SJSA1 (cell line): ENCODE data around the gene CDC42.

- RAMPAGE, long total RNA = no peak
Measured at GRCh38 chr1:21326392-21327467, 36.5 kb upstream of the ECE1 start.

DNA sequence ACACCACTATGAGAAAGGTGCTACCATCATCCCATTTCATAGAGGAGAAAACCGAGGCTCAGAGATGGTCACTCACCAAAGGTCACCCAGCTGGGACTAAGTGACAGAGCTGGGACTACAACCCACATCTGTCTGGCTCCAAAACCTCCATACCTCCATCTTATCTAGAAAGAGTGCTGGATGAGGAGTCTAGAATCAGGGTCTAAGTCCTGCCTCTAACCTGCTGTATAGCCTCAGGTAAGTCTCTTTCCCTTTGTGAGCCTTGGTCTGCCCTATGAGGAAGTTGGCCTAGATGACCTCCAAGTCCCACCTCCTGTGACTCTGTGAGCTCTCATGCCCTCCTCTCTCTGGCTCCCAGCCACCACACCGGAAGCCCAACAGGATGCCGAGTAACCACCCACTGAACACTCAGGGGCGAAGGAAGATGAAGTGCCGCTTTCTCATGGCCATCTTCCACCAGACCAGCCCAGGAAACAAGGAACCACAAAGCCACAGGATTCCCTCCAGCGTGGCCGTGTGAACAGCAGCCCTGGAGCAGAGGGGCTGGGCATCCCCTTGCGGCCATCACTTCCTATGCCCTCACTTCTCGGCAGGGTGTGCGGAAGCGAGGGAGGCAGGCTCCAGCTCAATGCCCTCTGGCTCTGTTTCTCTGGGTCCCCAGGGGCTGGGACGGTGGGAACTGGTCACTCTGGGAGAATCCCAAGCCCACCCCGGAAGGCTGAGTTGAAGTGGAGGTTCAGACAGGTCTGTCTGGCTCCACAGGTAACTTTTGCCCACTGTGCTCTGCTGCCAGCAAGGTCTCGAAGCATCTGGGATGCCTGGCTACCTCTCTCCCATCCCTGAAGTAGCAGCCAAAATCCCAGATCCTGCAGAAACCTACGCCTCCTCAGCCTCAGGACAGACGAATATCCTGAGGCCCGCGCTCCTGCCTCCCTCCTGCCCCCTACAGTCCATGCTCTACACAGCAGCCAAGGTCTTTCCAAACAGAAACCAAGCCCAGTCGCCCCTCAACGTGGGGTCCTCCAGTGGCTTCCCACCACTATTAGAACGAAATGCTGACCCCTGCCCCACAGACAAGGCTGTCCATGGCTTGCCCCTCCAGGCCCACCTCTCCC lies 44.0 kb upstream of the ECE1 start:
- RAMPAGE, long total RNA = no peak

DNA sequence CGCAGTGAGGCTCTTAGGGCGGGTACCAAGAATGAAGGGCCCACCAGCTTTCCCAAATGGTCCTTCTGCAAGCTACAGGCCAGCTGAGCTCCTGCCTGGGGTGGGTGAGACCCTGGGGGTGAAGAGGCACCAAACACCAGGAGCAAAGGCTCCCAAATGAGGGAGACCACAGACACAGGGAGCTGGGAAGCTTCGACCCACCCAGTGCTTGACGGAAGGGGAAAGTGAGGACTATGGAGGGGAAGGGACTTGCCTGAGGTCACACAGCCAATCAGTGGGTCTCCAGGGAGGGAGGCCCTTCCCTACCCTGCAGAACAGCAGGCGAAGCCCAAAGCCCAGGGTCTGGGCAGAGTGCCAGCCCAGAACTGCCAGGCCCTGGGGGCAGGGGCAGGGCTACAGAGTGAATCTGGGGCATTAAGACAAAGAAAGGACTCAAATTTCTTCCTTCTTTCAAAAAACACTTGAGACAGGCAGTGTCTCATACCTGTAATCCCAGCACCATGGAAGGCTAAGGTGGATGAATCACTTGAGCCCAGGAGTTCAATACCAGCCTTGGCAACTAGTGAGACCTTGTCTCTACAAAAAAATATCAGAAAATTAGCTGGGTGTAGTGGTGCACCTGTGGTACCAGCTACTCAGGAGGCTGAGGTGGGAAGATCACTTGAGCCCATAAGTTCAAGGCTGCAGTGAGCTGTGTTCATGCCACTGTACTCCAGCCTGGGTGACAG lies 45.5 kb upstream of the ECE1 start:
- RAMPAGE, long total RNA = no peak

GRCh38 chr1:21590499-21591478 lies 78.4 kb downstream of the RAP1GAP start:
- RAMPAGE, long total RNA = no peak

DNA sequence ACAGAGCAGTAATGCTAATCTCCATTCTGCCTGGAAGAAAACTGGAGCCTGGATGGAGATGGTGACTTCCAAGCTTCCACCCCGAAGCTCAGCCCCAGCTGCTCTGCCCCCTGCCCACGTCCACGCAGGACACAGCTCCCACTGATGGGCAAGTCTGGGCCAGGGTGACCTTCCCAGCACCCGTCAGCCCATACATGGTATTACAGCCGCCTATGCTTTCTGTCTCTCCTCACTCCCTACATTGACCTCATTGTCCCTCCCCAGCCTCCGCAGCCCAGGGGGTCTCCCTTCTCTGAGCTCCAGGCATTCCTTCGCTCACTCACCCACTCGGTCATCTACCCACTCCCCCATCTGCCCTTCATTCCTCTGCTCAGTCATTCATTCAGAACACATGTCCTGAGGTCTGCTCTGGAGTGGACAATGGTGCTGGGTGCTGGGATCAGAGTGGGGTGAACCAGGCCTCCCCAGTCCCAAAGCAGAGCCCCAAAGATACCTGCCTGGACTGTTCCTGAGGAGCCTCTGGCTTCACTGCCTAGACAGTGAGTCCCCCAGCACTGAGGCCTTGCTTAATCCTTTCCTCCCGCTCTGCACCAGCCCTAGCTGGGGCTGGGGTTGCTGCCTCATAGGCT lies 34.0 kb downstream of the RAP1GAP start:
- RAMPAGE, long total RNA = no peak

GRCh38 chr1:21687476-21688200 lies 18.5 kb upstream of the RAP1GAP start:
- RAMPAGE, long total RNA = no peak

DNA sequence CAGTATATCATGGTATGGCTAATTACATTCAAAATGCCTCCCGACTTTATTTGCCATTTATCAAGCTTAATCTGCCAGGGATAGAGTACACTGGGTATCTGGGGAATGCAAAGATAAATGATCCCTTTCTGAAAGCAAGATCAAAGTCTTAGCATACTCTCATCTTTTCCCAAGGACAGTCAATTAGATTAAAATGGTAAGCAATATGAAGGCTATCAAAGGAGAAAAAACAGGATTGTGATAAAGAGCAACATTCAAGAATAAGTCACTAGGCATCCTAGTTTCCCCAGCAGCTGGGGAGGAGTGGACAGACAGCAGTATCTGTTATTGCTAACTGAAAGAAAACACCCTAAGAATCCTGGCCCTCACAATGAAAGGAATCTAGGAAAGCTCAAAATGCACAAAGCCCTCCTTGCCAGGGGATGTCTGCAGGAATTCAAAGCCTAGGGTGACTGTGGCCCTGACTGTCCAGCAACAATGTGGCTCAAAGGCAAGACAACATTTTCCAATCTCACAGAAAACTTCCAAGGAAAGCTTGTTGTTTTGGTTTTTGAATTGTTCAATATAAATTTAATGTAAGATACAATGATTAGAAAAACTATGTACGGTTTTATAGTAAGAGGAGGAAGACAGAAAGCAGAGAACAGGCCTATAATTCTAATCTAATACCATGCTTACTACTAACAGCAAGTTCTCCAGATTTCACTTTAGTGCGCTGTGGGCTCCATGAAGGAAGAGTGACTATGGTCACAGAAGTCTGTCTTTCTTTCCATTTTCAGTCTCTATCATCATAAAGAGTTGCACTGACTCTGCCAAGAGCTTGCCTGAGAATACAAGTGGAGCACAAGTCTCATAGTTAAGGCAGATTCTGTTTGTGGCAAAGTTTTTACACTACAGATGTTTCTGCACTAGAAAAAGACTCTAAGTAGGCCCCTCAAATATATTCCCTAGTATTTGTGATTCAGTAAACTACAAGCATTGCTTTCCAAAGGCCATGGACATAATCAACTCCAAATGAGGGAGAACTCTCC lies 56.8 kb downstream of the USP48 start:
- RAMPAGE, long total RNA = no peak

- RAMPAGE, long total RNA = no peak
Measured at GRCh38 chr1:21749246-21750507, 33.3 kb downstream of the USP48 start.

GRCh38 chr1:21887863-21888203 lies 49.3 kb downstream of the HSPG2 start:
- RAMPAGE, long total RNA = no peak

DNA sequence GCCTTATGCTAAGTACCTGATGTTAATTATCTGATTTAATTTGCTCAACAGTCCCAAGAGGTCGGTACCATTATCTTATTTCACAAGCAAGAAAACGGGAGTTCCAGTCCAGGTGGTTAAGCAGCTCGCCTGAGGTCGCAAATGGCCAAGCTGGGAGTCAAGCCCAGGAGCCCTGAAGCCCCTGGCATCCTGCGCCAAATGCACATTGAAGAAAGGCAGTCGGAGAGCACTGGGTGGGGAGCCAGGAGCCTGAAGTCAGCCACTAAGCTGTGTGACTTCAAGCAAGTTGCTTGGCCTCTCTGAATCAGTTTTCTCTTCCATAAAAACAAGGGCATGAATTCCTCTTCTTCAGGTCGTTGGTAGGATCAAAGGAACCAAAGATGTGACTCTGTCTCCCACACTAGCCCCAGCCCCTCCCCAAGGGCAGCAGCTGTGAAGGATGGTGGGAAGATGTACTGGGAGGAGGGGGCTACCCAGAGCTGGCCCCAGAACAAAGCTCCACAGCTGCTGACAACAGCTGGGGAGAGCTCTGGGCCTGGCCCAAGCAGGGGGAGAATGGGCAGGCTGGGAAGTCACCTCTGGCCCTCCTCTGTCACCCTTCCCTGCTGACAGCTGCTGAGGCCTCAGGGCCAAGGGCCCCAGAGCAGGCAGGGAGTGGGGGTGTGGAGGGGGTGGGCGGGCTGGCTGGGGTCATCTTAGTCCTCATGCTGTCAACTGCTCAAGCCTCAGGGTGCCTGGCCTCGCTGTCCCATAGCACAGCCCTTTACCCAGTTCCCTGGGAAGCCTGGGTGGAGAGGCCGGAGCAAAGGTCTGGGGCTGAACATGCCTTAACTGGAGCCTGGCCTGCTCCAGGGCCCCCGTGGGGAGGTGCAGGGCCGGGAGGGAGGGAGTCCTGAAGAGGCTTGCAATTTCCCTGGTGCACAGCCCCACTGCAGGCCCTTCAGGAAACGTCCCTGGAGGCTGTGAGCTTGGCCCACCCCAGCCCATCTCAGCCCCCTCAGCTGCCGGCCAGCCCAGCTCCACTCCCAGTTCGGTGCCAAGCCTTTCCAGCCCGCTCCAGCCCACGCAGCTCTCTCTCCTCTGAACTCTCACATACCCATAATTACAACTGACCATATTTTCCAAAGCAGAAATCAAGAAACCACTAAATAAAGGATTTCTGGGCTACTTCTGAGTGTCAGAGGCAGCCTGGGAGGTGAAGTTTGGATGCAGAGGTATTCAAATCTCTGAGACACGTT lies 25.9 kb downstream of the HSPG2 start:
- RAMPAGE, long total RNA = no peak

DNA sequence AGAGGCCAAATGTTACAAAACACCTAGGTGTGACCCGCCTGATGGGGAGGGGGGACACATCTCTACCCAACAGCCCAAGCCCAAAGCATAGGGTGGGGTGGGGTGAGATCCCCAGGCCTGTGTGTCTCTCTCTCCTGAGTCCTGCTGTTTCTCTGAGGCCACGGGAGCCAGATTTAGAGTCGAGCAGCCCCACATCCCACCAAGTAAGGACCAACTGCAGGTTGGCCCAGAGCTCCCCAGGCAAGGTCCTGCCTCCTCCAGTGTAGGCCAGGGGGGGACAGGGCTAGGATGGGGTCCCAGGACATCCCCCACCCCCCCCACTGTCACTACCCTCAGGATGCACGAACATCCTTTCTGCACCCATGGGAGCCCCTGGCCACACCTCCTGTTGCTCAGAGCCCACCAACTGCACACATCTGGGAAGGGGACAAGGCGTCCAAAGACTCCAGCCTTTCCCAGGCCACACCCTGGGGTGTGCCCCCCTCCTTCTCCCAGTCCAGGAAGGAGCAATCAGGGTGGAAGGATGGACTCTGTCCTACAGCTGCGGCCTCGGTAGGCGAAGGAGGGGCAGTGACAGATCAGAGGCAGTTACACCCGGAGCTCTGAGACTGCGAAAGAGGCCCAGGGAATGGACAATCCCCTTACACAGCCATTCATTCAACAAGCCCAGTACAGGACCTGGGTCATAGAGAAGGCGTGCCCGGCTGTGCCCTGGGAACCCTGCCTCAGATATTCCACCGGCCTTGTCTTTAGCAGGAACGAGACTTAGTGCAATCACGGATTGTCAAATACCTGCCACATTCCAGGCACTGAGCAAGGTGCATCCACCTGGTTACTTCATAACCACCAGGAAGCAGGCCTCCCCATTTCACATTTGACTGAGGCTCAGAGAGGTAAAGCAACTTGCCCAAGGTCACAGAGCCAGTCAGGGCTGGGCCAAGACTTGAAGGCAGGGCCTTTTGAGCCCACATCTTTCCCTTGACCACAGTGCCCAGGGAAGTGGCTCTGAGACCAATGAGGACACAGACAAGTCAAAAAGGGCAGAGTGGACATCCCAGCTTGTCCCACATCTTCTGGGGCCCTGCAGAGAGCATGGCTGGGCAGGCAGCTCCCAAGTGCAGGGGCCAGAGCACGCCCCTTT lies 9.5 kb downstream of the HSPG2 start:
- RAMPAGE, long total RNA = no peak

DNA sequence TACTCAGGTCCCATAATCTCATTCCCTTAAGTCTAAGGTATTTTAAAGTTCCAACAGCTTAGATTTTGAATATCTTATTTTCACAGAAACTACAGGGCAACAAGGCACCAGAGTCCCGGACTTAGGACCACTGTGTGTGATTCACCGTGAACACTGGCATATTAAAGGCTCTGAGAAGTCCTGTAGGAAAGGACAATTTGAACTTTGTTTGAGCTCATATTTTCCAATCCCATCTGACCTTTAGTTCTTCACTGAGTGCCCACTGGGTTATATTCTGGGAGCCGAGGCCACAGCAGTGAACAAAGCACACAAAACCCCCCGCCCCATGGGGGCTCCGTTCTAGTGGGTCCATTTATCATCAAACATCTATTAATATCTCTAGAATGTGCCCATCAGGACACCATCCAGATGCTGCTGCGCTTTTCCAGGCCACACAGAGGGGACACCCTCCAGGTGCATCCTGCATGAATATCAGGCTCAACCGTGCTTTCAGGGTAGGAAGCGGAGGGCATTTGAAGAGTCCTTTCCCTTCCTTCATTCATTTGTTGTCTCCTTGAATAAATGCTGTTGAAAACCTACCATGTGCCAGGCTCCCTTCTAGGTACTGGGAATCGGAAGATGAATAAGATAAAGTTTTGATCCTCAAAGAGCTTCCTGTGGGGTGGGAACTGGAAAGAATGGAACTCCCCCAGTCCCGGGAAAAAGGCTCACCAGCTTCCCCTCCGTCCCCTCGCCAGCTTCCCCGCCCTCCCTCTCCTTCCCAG lies 3.2 kb upstream of the CELA3A start:
- RAMPAGE, long total RNA = no peak

DNA sequence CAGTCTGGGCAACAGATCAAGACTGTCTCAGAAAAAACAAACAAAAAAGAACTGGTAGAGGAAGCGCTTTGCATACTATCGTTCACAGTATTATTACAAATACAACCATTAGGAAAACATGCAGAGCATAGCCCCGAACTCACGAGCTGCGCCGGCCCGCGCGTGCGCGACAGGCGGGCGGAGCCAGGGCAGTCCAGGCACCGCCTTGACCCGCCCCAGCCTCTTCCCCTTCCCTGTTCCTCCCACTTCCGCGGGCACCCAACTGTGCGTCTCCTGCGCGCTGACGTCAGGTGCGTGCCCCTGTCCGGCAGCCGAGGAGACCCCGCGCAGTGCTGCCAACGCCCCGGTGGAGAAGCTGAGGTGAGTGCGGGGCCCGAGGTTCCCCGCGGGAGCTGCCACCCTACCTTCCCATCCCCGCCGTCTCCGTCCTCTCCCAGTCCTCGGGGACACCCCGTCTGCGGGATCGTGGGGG lies at the start of gene CDC42:
Gene CDC42, plus strand, starts transcription at position 327 of the 472 bp plus-strand sequence.
- RAMPAGE, long total RNA = start-site peak on the plus strand centred at position 323 of the sequence, 53 bp wide, 1,057 and 106 reads in 2 replicates

- RAMPAGE, long total RNA = no peak
Measured at GRCh38 chr1:22052855-22053886, 662 bp downstream of the CDC42 start.

DNA sequence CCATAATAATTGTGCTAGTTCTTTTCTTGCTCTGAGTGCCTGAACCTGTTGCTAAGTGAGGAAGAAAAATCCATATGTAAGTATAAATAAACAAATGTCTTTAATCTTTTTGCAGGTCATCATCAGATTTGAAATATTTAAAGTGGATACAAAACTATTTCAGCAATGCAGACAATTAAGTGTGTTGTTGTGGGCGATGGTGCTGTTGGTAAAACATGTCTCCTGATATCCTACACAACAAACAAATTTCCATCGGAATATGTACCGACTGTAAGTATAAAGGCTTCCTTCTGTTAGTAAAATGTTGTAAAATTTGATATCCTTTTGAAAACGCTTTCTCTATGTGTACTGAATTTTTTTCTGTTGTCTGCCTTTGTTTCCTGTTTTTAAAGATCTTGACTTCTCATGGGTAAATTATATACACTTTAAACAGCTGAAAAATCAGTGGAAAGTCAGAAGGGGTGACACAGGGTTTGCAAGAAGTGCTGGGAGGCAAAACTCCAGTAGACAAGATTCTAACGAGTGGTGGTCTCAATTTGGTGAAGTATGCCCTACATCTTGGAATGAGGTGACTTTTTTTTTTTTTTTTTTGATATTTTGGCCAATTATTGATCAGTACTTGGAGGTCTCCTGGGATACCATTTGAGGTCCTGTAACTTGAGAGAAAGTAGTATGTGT lies 25.9 kb downstream of the CDC42 start:
- RAMPAGE, long total RNA = no peak

- RAMPAGE, long total RNA = no peak
Measured at GRCh38 chr1:22097537-22098866, 44.9 kb downstream of the WNT4 start.

DNA sequence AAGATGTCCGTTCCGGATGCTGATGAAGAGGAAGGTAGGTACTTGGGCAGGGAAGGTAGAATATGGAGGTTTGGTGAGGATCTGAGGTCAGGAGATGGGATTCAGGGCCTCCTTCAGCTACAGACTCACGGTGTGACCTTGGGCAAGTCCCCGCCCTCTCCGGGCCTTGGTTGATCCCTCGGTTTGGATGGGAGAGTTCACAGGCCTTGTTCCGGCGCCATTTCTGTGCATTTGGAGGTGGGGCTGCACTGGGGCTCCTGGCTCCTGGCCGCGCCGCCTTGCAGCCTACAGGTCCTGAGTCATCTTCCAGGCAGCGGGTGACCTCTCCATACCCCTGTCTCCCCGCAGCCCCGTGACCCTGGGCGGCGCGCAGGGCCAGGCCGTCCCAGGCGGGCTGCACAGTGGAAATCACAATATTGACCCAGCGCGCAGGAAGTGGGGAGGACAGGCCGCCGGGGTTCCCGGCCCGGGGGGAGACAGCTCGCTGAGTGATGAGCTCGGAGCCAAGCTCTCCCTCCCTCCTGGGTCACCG lies 142.5 kb upstream of the WNT4 start:
- RAMPAGE, long total RNA = no peak

DNA sequence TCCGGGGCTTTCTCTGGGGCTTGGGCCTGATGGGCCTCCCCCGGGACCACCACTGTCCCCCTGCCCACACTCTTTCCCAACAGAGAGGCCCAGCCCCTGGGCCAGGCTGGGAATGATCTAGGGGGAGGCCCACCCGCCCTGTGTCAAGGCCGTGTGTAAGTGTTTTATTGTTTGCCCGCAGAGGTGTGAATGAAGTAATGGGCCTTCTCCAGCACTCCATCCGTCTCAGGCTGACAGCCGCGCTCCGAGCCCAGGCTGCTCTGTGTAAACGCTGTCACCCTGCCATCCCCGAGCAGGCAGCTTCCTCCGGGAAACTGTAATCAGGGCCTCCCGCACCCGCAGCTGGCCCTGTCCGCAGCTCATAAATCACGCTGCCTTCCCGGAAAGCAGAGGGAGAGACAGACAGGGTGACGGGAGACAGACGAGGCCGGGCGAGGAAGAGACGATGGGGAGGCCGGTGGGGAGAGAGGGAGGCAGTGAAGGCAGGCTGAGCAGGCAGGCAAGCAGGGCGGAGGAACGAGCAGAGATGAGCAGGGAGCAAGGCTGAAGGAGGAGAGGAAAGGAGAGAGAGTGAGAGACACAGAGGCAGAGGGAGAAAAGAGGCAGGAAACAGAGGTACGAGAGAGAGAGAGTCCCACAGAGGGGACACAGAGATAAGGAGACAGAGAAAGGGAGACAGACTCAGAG lies 109.6 kb upstream of the ZBTB40 start:
- RAMPAGE, long total RNA = no peak

DNA sequence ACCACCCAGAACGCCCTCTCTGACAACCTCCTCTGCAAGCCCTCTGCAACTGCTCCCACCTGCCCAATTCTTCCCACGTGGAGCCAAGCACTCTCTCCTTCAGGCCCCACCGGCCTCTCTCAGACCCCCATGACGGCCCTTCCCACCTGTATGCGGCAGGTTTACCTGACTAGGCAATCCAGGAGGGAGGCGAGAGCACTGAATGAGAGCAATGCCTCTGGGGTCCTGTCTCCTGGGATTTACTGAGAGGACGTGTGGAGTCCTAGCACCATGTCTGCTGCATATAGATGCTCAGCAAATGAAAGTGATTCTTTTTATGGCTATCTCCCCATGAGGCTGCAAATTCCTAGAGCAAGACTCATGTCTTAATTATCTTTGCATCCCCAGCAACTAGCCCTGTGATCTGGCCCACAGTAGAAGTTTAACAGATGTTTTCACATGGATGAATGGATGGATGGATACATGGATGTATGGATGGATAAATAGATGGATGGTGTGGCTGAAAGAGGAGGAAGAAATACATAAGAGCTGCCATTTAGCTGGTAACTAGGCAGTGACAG lies 32.9 kb upstream of the ZBTB40 start:
- RAMPAGE, long total RNA = no peak

DNA sequence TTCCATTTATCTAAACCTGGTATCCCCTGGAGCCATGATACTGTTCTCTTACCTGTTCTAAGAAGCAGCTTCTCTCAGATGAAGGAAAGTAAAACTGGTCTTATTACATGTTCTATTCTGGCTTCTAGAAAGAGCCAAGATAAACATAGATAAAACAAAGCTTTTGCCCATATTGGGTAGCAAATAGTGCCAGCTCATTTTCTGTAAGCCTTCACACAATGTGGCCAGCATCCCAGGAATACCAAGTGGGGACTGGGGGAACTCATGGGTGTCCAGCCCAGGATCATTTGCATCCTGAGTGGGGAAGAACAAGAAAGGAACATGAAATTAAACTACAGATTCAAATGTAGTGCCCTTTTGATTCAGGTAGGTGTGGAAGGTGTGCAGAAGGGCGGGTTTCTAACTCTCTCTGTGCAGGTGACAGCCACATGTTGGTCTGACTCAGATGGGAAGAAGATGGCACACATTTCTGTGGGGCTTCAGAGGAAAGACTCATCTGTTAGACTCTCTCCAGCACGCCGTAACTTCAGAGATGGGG lies 53.4 kb upstream of the EPHA8 start:
- RAMPAGE, long total RNA = no peak